Melanocyte of skin (primary cell): ENCODE measurements around the gene GPR158.

DNA sequence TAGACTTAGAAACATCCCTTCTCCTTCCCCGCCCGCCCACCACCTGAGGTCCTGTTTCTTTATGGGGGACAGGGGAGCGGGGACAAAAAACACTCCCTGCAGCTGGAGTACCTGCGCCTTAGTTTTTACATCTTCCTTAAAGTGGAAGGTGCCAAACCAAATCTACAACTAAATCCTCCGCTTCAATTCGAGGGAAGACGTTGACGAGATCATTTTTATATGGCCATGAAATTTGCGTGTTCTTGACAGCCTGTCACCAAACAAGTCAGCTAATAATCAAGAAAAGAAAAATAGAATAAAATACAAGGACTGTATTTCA, 1.4 kb upstream of the ARHGAP21 start:
- CAGE, long polyA plus RNA, 2 experiments, result no peak in any of the 2 experiments

- CAGE, long polyA plus RNA, 2 experiments, result no peak in any of the 2 experiments
Observed at GRCh38 chr10:24871157-24871560, 81.2 kb downstream of the PRTFDC1 start.

GRCh38 chr10:25174337-25175483, at the start of gene GPR158:
Gene GPR158, plus strand, starts transcription at chr10:25175001.
- CAGE, long polyA plus RNA, 2 experiments, result no peak in any of the 2 experiments

DNA sequence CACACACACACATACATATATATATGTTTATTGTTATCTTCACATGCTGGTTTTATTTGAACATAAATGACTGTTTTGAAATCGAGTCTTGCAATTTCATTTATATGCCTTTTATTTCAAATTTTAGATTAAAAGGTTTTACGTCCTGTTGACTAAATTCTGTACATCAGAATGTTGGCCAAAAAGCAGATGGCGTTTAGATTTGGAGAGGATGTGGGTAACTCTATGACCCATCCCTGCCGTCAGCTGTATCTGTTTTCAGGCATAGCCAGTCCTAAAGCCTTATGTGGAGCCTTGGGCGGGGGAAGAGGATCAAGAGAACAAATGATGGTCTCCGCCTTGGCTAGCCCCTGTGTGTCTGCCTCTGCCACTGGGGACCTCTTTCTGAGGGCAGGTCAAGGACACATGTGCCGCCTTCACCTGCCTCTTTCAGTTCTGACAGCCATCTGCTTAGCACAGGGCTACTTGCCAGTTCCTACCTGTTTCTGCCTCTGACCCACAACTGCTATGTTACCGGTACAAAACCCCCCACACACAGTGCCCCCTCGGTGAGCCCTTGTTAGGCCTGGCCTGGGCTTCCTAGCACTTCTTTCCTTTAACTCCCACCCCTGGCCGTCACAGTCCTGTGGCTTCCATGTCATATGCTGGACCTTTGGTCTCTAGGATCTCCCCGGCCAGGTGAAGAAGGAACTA, 24.1 kb downstream of the PDSS1 start:
- CAGE, long polyA plus RNA, 2 experiments, result no peak in any of the 2 experiments

GRCh38 chr10:26733669-26734701, 36.5 kb downstream of the PDSS1 start:
- CAGE, long polyA plus RNA, 2 experiments, result no peak in any of the 2 experiments

DNA sequence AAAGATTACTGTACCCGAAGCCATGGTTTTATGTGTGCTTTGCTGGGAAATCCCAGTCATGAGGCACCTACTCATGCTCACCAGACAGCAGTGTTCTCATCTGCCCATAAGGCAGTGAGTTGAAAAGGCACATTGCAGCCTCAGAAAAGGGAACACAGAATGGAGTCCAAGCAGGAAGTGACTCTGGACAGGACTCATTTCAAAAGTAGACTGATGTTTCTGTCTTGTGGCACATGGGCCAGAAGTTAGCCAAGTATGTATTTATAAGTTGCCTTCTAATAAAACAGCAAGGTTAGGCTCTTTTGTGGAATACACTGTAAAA, 40.2 kb downstream of the PDSS1 start:
- CAGE, long polyA plus RNA, 2 experiments, result no peak in any of the 2 experiments

DNA sequence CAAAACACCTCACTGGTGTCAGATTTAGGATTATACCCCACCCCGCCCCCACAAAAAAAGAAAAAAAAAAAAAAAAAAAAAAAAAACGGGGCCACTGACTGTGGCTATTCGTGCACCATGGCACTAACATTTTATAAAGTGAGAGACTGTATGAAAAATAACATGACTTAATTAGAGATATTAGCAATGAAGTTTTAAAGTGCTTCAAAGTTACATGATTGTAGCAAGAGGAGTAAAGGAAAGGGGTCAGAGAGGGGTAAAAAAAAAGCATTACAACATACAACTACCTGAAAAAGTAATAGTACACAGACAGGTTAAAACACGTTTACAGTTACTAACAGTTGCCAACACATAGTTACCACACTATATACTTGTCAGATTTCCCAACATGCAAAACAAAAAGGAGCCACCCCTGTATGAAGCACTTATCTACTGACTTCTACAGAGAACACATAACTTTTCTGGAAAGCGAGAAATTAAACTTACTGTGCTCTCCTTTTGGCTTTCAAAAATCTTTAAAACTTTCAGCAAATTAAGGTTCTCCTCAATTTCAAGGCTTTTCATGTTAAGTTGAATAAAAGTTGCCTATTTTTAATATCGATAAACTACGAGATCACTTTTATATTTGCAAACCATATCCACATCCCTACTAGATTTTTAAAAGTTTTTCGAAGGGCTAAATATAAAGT, 2.1 kb downstream of the ABI1 start:
- CAGE, long polyA plus RNA, 2 experiments, result no peak in any of the 2 experiments

- CAGE, long polyA plus RNA, 2 experiments, result no peak in any of the 2 experiments
Observed at GRCh38 chr10:27046254-27046751, 54.0 kb downstream of the ANKRD26 start.

GRCh38 chr10:27125221-27125703, 25.0 kb upstream of the ANKRD26 start:
- CAGE, long polyA plus RNA, 2 experiments, result no peak in any of the 2 experiments

DNA sequence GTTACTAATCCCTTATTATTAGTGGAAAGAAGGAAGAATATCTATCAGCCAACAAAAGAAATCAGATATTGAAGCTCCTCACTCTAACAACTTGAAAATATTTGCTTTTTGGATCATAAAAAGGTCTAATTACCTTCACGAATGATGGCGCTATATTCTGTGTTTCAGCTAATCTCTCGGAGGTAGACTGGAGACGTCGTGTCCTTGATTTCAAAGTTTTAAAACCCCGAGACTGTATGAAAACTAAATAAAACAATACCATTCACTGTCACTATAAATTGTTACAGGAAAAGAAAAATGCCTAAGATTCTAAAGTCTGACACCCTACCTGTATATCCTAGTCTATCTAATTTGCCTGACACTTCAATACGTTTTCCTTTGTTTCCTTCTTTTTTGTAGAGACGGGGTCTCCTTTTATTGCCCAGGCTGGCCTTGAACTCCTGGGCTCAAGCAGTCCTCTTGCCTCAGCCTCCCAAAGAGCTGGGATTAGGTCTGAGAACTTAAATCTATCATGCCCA, 18.0 kb downstream of the YME1L1 start:
- CAGE, long polyA plus RNA, 2 experiments, result no peak in any of the 2 experiments

DNA sequence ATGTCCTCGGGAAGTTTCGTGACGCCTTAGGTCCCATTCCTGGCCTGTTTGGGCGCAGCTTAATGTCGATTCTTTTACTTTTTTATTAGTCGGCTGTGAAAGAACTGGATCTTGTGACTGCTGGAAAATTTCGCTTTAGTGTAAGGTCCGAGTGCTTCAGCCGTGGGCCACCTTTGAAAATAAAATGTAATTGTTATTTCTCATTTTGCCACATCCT, 694 bp downstream of the RAB18 start:
- CAGE, long polyA plus RNA, 2 experiments, result no peak in any of the 2 experiments

DNA sequence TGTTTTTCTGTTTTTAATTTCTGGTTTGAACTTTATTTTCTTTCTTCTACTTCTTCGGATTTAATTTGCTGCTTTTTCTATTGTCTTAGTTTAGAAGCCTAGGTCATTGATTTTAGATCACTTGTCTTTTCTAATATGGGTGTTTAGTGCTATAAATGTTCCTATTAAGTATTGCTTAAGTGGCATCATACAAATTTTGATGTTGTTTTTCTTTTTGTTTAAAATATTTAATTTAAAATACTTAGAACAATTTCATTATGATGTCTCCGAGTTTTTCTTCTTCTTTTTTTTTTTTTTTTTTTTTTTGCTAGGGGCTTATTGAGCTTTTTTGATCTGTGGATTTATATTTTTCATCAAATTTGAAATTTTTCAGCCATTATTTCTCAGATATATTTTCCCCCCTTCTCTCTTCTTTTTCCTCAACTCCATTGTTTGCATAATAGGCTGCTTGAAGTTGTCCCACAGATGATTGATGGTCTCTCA, 18.9 kb downstream of the RAB18 start:
- CAGE, long polyA plus RNA, 2 experiments, result no peak in any of the 2 experiments

- CAGE, long polyA plus RNA, 2 experiments, result no peak in any of the 2 experiments
Observed at GRCh38 chr10:27725751-27726281, 19.8 kb downstream of the MKX start.

DNA sequence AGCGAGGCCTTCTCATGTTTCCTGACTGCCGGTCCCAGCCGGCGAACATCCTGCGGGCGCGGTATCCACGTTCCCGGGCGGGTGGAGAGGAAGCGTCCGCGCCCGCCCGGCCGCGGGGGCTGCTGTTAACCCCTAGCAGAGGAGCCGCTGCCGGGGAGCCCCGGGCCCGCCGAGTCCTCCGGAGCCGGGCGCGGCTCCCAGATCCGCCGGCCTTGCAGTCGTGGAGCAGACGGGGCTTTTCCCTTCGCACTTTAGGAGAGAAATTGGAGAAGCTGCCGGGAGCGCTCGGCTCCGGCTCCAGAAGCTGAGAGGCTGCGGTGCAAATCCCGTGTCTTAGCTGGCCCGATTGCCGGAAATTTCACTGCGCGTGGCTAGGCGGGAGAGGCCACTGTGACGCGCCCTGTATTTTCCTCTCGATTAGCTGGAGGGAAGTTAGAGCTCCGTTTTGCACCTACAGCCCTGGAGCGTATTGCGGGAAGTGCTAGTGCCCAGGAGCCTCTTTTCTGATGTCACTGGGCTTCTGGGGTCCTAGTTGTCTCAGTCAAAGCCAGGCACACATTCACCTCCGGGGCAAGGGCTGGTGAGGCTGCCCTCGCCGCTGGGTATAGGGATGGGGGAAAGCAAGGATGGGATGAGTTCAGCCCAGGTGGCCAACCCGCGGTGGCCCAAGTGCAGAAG, 405 bp upstream of the MKX start:
- CAGE, long polyA plus RNA, 2 experiments, result no peak in any of the 2 experiments

DNA sequence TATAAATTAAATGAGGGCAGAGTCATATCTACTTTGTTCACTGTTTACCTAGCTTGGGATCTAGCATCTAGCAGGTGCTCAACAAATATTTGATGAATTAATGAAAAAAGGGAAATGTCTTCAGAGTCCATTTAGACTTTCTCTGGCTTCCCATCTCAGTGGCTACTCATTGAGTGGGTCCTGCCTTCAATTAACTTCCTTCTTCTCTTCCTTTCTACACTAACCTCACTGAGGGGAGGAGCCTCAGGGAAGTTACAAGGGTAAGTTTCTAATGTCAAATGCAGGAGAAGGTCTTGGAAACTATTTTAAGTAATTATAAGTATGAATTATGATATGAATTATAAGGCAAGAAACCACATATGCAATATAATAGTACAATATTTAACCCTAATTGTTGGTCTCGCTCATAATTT, 28.2 kb upstream of the MPP7 start:
- CAGE, long polyA plus RNA, 2 experiments, result no peak in any of the 2 experiments

GRCh38 chr10:28535440-28535867, 2.5 kb downstream of the WAC start:
- CAGE, long polyA plus RNA, 2 experiments, result no peak in any of the 2 experiments

GRCh38 chr10:28543199-28543862, 10.4 kb downstream of the WAC start:
- CAGE, long polyA plus RNA, 2 experiments, result no peak in any of the 2 experiments

- CAGE, long polyA plus RNA, 2 experiments, result no peak in any of the 2 experiments
Observed at GRCh38 chr10:28559118-28559659, 26.3 kb downstream of the WAC start.

DNA sequence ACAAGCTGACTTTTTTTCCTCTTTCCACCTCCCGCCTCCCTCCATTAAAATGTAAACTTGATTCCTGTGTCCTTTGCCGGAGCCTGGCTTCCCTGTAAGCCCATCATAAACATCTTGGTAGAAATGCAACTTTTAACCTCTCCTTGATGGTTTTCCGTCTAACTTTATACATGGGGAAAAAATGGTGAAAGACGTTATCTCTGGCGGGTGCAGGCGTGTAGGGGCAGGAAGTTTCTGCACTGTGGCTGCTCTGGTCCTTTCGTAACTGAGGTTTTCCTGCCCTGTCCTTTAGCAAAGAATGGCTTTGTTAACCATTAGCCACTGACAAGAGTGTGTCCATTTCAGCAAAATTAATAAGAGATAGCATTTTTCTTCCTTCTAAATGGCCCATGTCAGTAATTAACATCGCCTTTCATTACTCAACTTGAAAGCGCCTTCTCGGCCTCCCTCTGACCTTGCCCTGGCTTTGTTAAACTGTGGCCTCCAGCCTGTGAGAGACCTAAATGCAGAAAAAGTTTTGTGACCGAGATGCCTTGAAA, 130.8 kb downstream of the BAMBI start:
- CAGE, long polyA plus RNA, 2 experiments, result no peak in any of the 2 experiments

DNA sequence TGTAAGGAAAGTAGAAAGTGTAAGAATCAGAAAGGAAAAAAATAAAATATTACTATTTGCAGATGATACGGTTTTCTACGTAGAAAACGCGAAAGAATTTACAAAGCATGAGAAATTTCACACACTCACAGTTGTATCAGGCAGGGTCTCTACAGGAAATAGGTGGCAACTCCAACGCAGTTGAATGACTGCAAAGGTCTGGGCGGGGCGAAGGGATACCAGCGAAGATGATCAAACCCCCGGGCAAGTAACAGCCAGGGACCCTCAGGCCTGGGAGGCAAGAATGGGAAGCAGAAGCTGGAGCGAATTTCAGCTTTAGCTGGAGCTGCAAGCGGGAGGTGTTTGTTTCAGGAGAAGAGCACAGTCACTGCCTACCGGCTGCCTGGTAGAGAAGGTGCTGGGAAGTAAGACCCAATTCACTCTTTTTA, 149.0 kb downstream of the BAMBI start:
- CAGE, long polyA plus RNA, 2 experiments, result no peak in any of the 2 experiments